ENCODE data around the gene CBY3.

GRCh38 chr5:179190855-179191279, 130.7 kb downstream of the ZNF354C start:
- RRBS: no CpG with 5 or more reads among the region's 18 CpGs

GRCh38 chr5:179288292-179288429, 57.1 kb downstream of the ADAMTS2 start:
- RRBS: no CpG with 5 or more reads among the region's 5 CpGs

DNA sequence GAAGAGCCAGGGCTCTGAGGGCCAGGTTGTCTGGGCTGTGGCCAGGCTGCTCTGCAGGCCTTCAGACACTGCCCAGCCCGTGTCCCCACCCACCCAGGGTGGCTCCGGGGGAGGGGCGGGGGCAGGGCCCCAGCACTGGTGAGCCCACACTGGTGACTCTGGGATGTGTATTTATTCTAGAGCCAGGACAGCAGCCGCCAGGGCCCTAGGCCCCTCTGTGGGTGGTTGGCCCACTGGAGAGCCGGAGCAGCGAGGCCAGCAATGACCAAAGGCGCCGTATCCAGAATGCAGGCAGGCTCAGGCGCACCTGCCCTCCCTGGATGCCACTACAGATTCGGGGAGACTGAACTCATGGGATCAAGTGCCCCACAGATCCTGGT, 56.8 kb downstream of the ADAMTS2 start:
- RRBS: no CpG with 5 or more reads among the region's 10 CpGs

GRCh38 chr5:179314115-179314745, 31.0 kb downstream of the ADAMTS2 start:
- RRBS: 4% methylated on average over 3 of the region's 26 CpGs

GRCh38 chr5:179326101-179327559, 18.6 kb downstream of the ADAMTS2 start:
- RRBS: no CpG with 5 or more reads among the region's 45 CpGs

- RRBS: no CpG with 5 or more reads among the region's 16 CpGs
Observed at GRCh38 chr5:179558792-179559288, 8.5 kb downstream of the RUFY1 start.

DNA sequence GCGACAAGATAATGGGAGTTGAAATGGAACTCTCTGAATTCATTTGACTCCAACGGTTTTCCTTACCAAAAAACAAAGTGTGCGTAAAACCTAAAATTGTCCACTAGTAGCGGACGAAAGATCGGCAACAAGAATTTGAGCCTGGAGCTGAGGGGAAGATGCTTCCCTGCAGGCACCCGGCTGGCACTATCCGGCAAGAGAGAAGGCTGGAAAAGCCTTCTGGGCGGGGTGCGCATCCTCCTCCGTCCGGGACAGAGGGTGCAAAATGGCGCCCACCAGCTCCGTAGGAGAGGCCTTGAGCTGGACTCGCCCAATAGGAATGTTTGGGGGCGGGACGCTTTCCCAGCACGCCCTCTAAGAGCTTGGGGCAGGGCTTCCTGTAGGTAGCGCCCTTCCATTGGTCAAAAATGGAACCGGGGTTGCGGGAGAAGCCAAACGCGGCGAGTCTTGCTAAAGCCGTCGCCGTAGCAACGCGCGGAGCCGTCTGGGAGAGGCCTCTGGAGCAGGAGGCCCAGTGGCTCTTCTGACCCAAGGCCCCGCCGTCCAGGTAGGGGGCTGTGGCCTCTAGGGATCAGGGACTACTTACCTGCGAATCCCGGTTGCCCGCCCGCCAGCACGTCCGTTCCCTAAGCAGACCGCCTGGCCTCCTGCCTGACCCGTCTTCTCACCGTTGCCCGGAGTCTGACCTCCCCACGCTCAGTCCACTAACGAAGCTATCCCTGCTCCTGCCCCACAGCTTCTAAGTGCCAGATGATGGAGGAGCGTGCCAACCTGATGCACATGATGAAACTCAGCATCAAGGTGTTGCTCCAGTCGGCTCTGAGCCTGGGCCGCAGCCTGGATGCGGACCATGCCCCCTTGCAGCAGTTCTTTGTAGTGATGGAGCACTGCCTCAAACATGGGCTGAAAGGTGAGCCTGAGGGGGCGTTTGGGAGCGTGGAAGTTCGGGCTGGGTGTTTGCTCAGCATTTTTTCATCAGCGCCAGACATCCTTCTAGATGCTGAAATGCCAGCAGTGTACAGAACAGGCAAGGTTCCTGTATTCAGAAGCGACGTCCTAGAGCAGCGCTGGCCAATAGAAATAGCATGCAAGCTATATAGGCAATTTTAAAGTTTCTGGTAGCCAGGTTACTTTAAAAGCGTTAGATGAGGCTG, 9.3 kb downstream of the RUFY1 start:
- RRBS: 3% methylated on average over 13 of the region's 57 CpGs

- RRBS: no CpG with 5 or more reads among the region's 3 CpGs
Observed at GRCh38 chr5:179680929-179681203, at the start of gene CBY3. Gene CBY3 (minus strand): TSS chr5:179681034.

- RRBS: no CpG with 5 or more reads among the region's 1 CpG
Observed at GRCh38 chr5:179728402-179729021, 4.1 kb upstream of the MAML1 start.

- RRBS: no CpG with 5 or more reads among the region's 3 CpGs
Observed at GRCh38 chr5:179923355-179923579, 15.6 kb upstream of the TBC1D9B start.

DNA sequence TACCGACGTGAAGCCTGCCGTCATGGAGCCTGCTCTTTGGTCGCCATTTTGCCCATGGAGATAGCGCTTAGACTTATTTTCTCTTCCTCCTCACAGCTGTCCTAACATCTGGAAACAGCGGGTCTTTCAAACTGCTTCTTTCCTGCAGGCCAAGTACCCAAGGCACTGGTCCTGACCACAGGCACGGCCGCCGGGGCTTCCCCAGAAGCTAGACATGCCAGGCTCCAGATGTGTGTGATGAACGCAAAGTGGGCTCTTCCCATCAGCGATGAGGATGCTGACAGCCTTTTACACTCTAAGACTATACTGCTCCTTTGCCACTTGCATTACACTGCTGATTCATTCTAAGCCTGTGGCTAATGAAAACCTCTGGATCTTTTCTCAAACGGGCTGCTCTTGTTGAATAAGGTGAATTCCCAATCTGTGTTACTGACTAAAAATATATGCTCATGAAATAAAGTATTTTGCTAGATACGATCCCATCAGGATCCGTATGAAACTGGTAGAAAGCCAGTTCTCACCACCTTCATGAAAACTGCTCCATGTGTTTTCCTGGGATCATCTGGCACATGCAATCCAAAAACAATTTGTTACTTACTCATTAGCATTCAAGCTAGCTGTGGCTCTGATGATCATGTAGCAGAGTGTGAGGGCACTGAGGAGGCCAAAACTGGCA, 55.3 kb upstream of the TBC1D9B start:
- RRBS: no CpG with 5 or more reads among the region's 14 CpGs

DNA sequence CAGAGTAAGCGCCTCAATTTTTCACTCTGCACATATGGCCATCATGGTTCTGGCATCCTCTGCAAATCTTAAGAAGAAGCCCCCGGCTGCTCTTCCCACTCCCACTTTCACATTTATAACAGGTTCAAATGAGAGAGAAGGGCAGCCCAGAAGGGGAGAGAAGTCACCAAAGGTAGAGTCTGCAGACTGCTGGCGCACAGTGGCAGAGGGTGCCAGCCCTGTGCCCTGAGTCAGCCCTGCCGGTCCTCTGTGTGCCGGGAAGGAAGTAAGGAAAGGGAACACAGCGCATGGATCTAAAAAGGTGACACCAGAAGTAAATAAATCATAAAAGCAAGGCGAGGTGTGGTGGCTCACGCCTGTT, 30.1 kb downstream of the RNF130 start:
- RRBS: no CpG with 5 or more reads among the region's 8 CpGs

DNA sequence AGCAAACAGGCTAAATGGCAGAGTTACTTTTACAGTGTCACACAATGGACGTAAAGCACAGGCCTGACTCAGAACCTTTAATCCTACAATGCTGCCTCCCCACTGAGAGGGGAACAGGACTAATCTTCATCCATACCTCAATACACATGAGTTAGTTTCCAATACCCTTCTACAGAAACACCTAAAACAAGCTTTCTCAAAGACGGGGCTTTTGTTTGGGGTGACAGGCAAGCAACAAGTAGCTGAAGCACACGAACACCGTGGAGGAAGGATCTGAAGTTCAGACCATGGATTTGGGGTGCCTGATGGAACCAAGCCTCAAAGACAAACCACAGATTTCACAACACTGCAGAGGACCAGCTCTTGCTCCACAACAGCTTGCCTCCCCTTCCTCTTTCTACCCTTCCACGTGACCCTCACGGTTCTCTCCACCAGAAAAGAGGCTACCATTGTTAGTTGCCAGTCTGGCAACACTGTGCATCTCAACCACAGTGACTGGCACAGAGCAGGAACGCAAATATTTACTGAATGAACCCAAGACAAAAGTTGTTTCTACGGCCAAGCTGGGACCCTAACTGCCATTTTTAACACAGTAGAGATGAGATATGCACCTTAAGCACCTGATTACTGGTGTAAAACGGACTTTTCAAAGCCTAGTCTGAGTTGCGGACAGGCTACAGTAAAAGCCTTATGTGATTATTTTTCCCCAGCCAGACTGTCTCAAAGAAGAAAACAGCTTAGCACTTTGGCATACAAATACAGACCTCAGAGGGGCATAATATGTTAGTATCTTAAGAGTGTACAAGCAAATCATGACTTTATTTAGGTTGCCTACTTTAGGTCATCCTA, 1.6 kb downstream of the RNF130 start:
- RRBS: no CpG with 5 or more reads among the region's 10 CpGs

DNA sequence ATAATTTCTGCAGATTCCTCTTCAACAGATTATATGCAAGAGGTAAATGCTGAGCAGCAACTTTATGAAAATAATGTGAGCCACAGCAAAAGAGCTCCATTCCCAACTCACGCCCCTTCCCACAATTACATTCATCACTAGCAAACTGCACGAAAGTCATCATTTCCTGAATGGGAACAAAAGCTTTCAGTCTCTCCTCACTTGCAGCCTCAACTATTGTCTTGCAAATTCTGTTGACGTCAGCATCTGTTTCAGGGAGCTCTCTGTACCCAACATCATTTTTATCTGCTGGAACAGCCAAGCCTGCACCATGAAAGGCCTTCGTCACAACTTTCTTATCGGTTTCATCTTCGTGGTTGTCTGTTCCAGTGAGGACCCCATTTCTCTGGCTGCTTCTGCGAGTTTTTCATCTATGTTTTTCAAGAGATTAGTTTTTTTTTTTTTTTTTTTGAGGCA, 14.2 kb upstream of the RNF130 start:
- RRBS: no CpG with 5 or more reads among the region's 7 CpGs

GRCh38 chr5:180089762-180090057, 18.2 kb upstream of the RNF130 start:
- RRBS: no CpG with 5 or more reads among the region's 14 CpGs

- RRBS: no CpG with 5 or more reads among the region's 10 CpGs
Observed at GRCh38 chr5:180174065-180174426, 35.0 kb downstream of the RASGEF1C start.

DNA sequence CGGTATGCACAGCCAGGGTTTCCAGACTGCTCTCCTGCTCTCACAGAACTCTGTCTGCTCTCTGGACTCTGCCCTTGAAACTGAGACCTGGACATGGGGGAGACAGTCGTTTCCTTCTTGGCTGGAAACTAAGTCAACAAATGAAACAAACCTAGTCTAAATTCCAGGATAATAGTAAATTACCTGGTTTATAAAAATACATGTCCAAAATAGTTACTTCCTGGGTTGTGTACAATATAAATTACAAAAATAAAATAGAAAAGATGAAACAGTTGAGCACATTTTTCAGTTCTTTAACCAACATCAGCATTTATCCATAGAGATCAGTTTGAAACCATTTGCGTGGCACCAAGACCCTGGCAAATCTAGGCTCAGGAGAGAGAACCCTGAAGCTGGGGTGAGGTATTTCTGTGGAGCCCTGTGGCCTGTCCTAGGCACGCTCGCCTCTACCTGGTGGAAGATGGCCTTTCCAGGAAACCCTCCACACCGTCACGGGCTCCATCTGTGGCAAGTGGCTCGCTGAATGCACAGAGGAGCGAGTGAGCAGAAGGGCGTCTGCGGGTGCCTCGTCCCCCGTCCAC, 25.0 kb upstream of the RASGEF1C start:
- RRBS: no CpG with 5 or more reads among the region's 13 CpGs

GRCh38 chr5:180645039-180645970, 4.1 kb downstream of the FLT4 start:
- RRBS: 15% methylated on average over 6 of the region's 36 CpGs

DNA sequence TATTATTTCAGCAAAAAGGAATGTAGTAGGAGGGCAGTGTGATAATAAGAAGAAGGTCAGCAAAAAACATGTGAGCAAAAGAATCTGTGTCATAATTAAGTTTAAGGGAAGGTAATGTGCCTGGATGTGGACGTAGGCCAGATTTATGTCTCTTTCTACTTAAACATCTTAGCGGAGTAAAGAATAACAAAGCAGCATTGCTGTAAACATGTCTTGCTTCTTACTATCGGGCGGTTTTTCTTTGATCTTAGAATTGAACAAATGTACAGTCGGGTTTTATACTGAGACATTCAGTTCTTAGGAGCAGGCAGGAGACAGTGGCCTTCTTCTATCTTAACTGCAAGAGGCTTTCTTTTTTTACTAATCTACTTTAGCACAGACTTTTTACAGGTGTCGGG, 40.3 kb upstream of the FLT4 start:
- RRBS: no CpG with 5 or more reads among the region's 6 CpGs

DNA sequence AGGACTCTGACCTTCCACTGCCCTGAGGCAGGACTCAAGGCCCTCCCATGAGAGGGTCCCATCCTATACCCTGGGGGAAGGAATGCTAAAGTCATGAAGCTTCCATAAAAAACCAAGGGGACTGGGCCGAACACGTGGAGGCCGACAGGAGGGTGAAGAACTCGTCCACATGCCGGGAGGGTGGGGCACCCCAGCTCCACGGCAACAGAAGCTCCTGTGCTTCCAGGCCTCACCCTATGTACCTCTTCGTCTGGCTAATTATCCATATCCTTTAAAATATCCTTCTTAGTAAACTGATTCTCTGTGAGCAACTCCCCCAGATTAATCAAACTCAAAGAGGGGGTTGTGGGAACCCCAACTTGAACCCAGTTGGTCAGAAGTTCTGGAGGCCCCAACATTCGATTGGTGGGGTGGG, 19.2 kb downstream of the MGAT1 start:
- RRBS: no CpG with 5 or more reads among the region's 8 CpGs

Measured in aortic smooth muscle cell (primary cell).